Foreskin fibroblast (primary cell): ENCODE measurements around a stretch of chr7.

GRCh38 chr7:50262346-50262611 is 42.2 kb upstream of the IKZF1 start:
- RRBS = no CpG with 5 or more reads among the region's 3 CpGs

DNA sequence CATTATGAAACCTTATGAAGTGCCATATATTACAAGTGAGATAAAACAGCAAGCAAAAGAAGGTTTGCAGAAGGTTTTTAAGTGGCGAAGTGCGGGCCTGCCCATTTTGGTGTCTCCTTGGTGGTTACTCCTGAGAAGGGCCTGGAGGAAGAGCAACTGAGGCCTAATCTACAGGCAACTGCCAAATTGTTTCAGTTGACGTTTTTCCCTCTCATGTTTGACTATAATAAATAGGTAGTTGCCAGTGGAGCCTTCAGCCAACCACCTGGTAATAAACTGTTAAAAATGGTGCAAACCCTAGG is 3.6 kb downstream of the IKZF1 start:
- RRBS = no CpG with 5 or more reads among the region's 3 CpGs

GRCh38 chr7:50310980-50311417 is 6.5 kb downstream of the IKZF1 start:
- RRBS = no CpG with 5 or more reads among the region's 1 CpG

DNA sequence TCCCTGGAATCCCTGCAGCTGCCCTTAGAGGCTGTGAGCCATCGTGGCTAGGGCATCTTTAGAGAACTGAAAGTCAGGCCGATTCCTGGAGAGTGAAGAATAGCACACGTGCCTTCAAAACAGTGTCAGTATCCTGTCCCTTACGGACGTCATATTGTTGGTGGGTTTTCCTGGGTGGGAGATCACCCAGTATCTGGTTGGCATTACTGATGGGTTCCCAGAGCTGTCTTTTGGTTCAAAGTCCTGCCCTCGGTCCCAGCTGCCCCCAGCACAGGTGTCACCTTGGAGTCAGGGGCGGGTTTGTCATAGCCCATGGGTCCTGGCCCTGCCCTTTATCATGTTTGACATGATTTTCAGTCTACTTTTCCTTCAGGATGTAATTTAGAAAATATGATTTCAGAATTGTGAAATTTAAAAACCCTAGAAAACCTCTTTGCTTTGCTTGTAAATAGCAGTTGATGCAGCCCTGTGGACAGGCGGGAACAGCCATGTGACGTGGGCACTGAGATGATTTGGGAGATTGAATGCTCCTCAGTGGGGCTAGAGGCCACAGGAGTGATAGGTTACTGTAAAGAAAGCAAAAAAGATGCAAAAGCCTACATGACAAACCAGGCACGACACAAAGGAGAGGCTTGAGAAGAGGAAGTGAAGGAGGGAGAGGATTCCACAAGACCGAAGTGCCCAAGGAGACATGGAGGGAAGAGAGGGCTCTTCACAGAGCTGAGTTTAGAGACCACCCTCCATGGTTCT is 25.5 kb downstream of the IKZF1 start:
- RRBS = no CpG with 5 or more reads among the region's 11 CpGs

- RRBS = no CpG with 5 or more reads among the region's 8 CpGs
Measured at GRCh38 chr7:50342567-50343140, 38.1 kb downstream of the IKZF1 start.

- RRBS = no CpG with 5 or more reads among the region's 3 CpGs
Measured at GRCh38 chr7:50351108-50351795, 46.7 kb downstream of the IKZF1 start.

GRCh38 chr7:50356706-50357431 is 52.4 kb downstream of the IKZF1 start:
- RRBS = 88% methylated on average over 5 of the region's 14 CpGs

GRCh38 chr7:50531229-50532283 is 33.6 kb downstream of the DDC start:
- RRBS = no CpG with 5 or more reads among the region's 18 CpGs

DNA sequence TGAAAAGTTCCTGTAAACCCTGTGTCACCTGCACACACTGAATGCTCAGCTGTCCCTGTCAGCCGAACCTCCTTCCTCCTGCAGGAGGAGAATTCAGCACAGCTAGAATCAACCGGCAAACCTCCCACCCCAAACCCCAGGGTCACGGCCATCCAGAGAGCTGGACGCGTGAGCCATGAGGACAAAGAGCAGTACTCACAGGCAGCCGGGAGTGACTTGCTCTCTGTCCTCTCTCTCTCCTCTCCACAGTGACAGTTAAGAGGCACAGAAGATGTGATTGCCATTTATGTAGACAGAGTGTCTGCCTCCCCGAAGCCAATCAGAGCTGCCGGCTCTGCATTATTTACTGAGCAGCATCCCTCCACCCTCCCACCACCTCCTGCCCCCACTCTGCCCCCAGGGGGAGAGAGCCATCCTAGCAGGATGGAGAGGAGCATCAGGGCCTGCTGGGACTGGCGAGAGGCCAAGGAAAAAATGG is 4.4 kb downstream of the DDC start:
- RRBS = 17% methylated on average over 3 of the region's 9 CpGs

DNA sequence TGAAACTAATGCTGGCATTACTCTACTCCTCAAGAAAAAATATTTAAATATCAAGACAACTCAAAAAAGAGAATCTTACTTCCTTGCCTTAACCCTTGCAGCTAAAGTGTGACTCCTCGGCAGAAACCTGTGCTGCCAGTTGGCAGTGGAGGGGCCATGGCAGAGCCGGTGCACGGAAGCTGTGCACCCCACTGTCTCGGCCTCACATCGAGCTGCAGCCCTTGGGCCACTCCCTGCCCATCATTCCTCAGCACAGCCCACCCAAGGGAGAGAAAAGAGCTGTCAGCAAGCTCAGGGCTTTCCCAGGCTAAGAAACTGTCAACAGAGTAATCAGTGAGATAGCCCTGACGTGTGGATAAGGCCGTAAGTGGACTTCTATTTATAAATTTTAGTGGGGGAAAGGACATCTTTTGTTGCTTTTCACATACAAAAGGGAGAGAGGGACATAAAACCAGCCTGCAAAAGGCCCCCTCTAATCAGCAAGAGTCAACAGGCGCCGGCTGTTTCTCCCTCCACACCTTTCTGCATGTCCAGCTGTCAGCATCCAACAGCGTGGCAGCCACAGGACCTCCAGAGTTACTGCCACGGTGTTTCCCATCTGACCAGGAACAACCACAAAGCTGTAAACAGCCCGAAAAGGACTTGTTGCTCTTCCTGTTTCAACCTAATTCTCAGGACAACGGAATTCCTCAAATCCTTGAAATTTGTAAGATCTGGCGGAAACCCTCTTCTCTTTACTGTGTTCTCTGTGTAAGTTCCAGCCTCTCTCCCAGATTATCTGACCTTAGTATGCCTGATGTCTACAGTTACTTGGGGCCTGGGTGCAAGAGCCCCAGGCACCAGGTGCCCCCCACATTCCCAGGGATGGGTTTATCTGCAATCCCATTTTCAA is 56.9 kb upstream of the DDC start:
- RRBS = no CpG with 5 or more reads among the region's 14 CpGs

DNA sequence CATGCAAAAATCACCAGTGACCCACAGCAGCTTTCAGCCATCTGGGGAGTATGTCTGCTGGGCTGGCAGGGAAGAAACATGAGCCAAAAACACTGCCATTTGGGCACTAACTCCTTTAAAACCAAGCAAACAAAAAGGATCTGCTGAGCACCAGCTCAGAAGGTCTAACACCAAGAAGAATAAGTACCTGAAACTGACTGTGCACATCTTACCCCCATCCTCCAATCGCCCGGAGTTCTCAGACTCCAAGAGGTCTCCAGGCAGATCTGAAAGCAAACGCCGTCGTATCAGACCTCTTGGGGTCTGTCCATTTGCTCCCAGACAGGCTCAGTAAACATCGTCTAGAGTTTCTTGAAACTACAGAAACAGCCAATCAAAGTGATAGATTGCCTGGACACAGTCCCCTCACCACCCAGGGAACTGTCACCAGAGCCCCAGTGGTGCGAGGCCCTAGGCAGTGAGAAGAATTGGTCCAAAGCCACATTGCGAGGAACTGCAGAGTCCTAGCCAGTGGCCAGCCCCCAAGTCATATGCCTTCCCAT is 80.3 kb upstream of the DDC start:
- RRBS = no CpG with 5 or more reads among the region's 8 CpGs

DNA sequence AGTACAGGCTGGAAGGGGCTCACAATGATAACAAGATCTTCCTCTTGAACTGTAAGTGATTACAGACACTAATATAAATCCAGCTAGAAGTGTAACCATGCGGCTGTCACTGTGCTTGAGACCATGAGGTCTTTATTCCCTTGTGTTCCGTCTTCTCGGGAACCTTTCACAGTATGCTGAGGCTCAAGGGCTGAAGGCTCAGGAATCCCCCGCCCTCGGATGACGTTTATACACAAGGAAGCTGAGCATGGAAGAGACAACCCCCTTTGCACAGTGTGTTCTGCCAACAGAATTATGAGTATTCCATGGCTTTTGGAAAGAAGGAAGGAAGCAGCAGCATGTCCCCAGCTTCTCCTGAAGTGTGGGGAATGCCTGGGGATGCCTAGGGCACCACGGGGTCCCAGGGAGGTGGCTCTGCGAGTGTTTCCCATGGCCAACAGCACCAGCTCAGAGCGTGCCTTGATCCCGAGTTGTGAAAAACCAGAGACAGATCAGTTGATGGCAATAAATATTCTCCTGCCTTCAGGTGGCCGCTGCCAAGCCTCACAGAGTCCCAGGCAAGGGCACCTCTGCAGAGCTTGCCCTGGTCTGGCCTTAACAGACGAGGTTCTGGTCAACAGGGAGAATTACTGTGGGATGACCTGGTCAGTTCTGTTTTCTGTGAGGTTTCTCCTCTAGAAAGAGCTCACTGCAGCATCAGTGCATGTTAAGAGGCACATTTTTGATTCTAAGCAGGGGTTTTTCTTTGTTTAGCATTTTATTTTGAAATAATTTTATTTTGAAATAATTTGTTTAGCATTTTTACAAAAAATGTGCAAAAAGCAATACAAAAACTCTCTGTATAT is 88.9 kb upstream of the DDC start:
- RRBS = no CpG with 5 or more reads among the region's 12 CpGs

DNA sequence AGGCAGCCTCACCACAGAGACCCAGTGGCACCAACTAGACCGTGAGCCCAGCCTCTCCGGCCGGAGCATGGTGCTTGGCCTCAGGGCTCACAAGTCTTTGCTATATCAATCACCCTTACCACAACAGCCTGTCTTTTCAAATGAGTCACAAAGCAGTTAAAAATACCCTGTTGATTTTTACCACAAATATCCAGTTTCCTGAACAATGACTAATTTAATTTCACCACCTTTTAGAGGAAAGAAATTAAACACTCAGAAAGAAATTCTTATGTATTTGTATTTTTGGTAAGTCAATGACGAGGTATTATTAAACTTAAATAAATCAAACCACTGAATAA is 99.5 kb upstream of the DDC start:
- RRBS = no CpG with 5 or more reads among the region's 4 CpGs

DNA sequence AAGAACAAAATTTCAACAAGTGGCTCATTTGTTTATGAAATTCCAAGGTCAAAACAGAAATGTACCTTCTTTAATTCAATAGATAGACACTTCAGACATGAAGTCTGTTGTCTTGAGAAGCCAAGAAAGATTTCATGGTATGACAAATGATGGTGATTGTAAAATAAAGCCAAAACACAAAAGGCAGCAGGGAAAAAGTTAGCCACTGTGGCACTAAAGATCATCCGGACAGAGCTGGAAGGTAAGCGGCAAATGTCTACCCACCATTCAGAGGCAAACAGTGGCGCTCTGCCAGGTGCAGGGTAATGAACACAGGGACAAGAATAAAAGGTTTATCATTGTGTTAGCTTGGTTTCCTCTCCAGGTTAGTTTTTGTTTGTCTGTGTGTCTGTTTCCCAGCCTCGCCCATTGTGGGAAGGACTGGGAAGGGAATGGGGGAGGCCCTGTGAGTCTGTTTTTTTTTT is 74.4 kb downstream of the GRB10 start:
- RRBS = no CpG with 5 or more reads among the region's 4 CpGs

DNA sequence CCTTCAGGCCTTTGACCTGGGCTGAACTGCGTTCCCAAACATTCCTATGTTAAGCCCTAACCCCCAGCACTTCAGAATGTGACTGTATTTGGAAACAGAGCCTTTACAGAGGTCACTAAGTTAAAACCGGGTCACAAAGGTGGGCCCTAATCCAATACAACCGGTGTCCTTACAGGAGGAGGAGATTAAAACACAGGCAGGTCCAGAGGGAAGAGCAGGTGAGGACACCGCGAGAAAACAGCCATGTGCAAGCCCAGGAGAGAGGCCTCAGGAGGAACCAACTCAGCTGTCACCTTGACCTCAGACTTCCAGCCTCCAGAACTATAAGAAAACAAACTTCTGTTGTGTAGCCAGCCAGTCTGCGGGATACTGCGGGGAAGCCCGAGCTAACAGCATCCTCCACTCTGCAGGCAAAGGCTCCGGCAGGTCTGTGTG is 27.9 kb downstream of the GRB10 start:
- RRBS = no CpG with 5 or more reads among the region's 9 CpGs

DNA sequence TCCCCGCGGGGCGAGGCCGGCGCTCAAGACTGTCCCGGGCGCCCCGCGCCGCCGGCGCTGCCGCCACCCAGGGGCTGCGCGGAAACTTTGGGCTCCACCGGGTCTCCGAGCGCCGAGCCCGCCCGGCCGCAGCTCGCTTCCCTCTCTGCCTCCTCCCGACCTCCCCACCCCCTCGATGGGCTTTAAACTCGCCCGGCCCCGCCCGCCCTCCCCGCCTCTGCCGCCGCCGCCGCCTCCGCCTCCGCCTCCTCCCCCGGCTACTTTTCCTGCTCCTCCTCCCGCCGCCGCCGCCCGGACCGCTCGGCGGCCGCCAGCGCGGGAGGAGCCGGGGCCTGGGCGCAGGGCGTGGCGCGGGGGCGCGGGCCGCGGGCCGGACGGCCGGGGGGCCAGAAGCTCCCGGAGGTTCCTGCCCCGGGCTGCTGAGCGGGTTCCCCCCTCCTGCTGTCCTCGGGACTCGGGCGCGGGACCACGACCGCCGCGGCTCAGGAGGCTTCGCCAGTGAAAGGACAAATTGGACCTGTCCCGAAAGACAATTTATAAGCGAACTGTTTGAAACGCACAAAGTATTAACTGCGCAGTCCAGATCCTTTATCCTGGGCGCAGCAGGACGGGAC is 10.7 kb upstream of the GRB10 start:
- RRBS = 4% methylated on average over 28 of the region's 78 CpGs

GRCh38 chr7:50953820-50954298 is 171.2 kb upstream of the GRB10 start:
- RRBS = no CpG with 5 or more reads among the region's 3 CpGs

DNA sequence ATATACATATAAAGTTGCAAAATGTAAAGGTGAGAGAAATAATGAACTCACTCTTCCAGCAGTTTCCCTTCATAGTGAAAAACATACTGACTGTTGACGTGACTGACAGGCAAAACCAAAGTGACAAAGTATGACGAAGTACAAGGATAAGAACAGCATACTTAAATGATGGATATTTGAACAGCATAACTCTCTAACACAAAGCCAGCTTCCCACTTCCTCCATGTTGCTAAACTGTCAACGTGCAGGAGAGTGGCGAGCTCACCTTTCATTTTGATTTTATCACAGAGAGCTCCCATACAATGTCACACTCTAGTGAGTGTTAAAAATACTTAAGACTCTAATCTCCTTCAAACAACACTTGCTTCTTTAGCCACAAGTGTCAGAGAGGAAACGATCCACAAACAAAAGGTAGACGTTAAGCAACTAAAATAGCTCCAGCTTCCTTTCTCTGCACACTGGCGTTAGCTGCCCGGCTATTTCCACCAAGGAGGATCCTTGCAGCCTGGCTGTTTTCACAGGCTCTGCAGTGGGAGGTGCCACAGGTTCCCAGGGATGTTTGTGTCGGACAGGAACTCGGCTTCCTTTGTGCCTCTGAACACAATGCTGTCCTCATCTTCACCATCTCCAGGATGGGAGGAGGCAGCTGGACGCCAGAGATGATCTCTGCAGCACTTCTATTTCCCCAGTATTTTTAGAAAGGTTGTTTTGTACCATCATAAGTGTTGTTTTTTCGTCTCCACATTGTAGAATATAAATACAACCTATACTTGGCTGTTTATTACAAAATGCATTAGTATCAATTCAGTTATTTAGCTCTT is 194.6 kb downstream of the COBL start:
- RRBS = no CpG with 5 or more reads among the region's 12 CpGs

GRCh38 chr7:51242144-51242781 is 74.3 kb downstream of the COBL start:
- RRBS = no CpG with 5 or more reads among the region's 4 CpGs

- RRBS = no CpG with 5 or more reads among the region's 5 CpGs
Measured at GRCh38 chr7:51340403-51340840, 23.8 kb upstream of the COBL start.